AG10803 (cell line): ENCODE measurements around a stretch of chr13.

DNA sequence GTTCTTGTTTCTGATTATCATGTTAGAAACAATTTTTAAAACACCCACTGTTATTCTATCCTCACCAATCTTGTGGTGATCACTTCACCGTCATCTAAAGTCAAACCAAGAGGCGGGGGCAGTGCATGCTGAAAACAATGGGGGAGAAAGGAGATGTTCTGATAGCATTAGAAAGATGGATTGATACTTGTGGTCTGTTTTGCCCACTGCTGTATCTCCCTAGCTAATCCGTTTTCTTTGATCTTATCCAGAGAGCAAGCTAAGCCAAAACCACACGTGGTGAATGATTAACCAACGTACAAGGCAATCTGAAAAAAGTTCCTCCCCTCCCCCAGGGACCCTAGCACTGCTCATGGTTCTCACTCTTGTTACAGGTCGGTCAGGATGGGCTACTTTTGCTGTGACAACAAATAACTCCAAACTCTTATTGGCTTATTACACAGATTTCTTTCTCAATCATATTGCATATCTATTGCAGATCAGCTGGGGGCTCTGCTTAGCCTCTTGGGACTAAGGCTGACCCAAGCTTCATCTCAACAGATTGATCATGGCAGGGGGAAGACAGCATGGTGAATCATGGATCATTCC, 11.8 kb upstream of the C13orf42 start:
- RRBS, result no CpG with 5 or more reads among the region's 6 CpGs

- RRBS, result no CpG with 5 or more reads among the region's 4 CpGs
These were observed 29.6 kb downstream of the SERPINE3 start for GRCh38 chr13:51369066-51369418.

- RRBS, result no CpG with 5 or more reads among the region's 4 CpGs
These were observed 45.2 kb downstream of the SERPINE3 start for GRCh38 chr13:51384465-51385336.

- RRBS, result no CpG with 5 or more reads among the region's 3 CpGs
These were observed 33.2 kb downstream of the INTS6 start for GRCh38 chr13:51419534-51420188.

- RRBS, result no CpG with 5 or more reads among the region's 5 CpGs
These were observed 30.0 kb downstream of the INTS6 start for GRCh38 chr13:51422580-51423429.

DNA sequence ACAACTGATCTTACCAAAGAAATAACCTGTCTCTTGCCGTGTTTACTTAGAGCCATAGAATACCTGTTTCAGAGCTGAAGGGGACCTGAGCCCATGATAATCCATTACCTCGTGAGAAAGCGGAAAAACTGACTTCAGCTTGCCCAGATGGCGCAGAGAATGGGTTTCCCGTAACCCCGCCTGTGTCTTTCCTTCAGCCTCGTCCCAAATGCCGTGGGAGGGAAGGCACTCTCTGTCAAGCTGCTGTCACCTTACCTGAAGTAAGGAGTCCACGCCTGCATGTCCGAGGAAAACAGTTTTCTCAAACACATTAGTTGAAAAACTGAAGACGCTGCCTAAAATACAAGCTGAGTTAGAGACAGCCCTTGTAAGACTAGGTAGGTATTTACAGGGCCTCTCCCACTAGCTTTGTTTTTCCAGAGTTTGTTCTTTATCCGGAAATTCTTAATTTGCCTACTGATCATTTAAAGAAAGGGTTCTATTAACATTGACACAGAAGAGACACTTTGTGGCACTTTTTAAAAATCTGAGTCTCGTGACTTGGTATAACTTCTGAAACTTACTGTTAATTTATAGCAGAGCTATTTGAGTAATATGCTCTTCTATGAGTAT, 1.2 kb upstream of the INTS6 start:
- RRBS, result no CpG with 5 or more reads among the region's 13 CpGs

- RRBS, result no CpG with 5 or more reads among the region's 2 CpGs
These were observed 48.0 kb upstream of the INTS6 start for GRCh38 chr13:51500684-51501321.

DNA sequence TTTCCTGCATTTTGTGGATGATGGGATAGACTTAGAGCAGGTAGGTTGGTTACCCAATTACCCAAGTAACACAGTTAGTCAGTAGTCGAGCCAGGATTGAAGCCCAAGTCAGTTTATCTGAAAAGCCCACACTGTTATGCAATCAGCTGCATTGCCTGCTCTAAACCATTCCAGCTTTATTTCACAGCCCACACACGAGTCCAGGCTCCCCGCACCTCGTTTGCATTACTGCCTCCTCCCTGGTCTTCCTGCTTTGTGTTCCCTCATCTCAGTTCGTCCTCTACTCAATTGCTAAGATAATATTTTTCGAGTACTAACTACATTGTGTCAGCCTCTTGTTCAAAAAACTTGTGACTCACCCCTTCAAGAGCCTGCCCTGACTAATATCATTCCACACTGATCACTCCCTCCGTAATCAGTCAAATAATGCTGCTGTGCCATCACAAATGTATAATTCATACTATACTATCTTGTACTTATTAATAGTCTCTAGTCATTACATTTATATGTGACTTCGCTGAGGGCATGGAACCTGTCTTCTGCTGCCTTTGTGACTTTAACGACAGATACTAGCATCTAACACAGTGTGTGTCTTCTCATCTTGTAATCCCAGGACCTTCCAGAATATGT, 26.3 kb upstream of the WDFY2 start:
- RRBS, result no CpG with 5 or more reads among the region's 9 CpGs

DNA sequence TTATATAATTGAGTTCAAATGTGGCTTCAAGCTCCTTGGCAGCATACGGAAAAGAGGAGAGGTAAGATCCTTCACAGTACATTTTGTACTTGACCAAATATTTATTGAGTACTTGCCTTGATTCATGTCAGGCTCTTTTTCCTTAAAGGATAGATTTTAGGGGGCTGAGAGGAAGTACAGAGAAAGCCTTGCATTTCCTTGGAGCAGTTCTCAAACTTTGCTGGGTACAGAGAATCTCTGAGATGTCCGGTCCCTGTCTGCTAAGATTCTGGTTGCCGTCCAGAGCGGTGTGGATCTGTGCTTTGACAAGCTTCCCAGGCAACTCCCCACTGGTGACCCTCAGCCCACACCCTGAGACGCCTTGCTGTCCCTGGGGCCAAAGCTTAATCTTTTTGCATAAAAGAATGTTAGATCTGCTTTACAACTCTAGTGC, 64.4 kb downstream of the DHRS12 start:
- RRBS, result no CpG with 5 or more reads among the region's 5 CpGs

DNA sequence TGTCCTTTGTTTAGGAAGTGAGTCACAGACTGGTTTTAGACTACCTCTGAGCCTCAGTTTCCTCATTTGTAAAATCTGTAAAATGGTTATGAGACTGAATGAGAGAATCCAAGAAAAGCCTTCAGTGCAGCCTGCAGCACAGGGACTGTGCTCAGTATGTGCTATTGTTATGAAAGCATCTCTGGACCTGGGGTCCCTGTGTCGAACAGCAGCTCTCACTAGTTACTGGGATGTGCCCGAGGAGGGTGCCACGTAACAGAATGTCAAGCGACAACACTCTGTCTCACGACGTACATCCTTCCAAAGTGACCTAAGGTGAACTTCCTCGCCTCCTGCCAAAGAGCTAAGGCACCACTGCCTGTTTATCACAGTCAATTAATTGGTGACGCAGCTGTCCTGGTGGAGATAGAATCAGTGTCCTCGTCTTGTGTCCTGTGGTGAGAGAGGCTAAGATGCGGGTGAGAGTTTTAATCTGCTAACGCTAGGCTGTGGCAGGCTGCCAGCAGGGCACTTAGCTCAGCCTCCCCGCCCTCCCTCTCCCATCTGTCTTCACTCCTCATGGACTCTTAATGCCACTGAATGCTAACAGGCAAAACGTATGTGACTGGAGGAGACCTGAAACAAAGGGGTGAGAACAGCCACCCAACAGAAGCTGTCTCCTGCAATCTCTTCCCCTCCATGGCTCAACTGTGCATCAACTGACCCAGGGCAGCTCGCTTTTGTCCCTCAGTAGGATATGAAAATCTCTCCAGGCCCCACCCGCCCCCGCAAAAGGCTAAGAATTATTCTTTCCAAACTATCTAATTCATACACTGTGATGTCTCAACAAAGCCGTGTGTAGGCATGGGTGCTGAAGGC, 17.9 kb downstream of the DHRS12 start:
- RRBS, result no CpG with 5 or more reads among the region's 17 CpGs

- RRBS, result 4% methylated on average over 1 of the region's 22 CpGs
These were observed 724 bp upstream of the DHRS12 start for GRCh38 chr13:51804411-51805362.

DNA sequence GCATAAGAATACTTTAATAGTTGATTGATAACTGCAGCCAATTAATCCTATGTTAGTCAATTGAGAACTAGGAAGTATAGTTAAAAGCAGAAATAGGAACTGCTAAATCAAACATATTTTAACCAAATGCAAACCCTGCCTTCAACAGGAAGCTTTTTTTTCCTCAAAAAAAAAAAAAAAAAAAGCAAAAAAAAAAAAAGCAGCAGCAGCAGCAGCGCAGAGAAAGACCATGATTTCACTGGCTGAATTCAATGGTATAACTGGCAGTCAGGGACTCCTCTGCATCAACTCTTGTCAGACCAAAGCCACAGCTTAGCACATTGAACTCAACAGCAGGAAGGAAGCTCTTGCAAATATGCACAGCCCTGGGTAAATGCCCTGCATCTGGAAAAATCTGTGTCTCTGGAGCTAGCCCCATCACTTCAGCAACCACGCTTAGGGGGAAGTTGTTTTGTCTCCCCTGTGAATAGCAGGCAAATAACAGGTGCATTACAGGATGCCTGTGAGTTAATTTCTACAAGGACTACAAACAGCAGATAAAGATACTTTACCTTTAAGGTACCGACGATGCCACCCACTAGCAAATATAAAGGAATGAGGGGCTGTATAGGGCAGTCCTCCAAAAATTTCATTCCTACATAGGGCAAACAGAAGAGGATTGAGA, 17.7 kb upstream of the DHRS12 start:
- RRBS, result no CpG with 5 or more reads among the region's 4 CpGs

DNA sequence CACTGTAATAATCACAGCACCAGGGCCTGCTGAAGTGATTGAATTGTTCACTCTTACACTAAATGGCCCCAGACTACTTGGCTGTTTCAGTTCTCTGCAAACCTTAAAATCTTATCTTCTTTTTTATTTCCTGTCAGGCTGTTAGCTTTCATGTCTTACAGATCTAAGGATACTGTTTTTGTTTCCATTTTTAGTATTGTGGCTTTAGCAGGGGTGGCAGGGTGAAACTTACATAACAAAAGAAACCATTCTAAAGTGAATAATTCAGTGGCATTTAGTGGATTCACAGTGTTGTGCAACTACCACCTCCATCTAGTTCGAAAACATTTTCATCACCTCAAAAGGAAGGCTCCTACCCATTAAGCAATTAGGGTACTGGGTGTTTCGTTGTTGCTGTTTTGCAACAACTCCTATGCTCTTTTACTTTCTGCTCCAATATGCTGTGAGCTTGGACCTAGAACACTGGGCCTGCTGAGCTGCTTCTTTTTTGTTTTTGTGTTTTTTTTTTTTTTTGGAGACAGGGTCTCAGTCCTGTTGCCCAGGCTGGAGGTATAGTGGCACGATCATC, 19.8 kb downstream of the TMEM272 start:
- RRBS, result no CpG with 5 or more reads among the region's 3 CpGs

DNA sequence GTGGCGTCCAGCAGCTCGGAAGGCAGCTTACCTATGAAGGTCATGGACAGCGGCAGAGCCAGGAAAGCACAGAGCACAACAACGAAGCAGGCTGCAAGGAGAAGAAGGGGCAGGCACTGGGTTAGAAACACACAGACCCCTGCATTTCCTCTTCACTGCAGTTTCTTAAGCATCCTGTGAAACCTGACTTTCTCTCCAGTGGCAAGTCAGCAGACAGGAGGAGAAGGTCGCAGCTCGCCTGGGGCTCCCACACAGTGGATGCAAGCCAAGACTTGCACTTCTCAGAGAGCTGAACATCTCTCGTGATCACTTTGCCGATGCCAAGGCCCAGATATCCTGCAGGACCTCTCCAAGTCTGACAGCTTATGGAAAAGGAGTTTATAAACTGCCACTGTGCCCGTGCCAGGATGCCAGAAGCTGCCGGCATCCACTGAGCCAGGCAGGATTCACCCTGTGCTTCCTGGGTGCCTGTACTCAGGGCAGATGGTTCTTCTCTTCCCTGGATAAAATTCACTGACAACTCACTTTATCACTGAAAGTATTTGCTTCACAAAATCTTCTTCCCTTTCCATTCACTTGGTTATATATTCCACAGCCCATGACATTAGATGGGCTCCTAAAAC, 18.3 kb downstream of the TMEM272 start:
- RRBS, result no CpG with 5 or more reads among the region's 10 CpGs

DNA sequence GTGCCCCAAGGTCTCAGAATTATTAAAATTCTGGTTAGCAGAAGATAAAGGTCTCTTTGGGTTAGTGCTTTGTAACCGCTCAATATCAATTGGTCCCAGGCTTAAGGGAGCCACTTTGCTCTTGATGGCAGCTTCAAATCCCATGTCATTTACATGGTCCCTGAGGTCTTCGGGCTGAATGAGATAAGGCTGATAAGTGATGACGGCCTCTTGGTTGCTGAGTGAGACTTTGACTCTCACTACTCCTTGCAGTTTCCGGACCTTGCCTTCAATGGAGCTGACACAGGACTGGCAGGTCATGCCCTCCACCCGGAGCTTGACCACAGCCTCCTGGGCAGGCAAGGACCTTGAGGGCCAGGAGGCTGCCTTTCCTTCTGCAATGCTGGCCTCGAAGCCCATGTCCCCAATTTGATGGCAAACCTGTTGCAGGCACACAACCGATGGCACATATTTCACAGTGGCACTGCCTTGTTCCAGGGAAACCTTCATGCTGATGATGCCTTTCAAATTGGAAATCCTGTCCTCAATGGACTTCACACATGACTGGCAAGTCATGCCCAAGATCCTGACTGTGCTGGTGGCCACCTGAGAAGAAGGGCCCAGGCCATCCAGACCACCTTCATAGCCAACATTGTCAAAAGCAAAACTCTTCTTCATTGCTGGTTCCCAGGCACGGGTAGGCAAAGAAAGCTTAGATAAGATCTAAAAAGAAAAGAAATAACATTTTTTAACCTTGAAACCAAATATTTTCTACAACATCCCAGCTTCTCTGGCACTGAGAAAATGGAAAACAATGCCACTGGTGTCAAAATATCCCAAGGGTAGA, 36.6 kb downstream of the ATP7B start:
- RRBS, result 84% methylated on average over 2 of the region's 8 CpGs

DNA sequence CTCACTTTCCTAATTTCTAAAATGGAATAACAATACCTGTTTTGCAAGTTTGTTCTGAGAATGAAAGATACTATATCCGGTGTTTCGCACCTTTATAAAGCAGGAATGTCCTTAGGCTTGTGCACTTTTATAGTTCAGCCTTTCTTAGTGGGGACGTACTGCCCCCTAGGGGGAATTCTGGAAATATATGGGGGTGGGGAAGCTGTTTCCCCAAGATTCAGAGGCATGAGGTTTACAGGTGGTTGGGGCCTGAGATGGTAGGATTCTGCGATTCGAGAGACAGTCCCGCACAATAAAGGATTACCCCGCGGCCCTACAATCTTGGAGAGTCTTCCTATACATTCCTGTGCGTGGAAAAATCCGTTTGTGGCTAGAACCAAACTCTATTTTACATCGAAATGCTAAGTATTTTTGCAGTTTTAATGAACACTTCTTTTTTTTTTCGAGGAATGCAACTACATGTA, 1.1 kb downstream of the NEK5 start:
- RRBS, result no CpG with 5 or more reads among the region's 12 CpGs

DNA sequence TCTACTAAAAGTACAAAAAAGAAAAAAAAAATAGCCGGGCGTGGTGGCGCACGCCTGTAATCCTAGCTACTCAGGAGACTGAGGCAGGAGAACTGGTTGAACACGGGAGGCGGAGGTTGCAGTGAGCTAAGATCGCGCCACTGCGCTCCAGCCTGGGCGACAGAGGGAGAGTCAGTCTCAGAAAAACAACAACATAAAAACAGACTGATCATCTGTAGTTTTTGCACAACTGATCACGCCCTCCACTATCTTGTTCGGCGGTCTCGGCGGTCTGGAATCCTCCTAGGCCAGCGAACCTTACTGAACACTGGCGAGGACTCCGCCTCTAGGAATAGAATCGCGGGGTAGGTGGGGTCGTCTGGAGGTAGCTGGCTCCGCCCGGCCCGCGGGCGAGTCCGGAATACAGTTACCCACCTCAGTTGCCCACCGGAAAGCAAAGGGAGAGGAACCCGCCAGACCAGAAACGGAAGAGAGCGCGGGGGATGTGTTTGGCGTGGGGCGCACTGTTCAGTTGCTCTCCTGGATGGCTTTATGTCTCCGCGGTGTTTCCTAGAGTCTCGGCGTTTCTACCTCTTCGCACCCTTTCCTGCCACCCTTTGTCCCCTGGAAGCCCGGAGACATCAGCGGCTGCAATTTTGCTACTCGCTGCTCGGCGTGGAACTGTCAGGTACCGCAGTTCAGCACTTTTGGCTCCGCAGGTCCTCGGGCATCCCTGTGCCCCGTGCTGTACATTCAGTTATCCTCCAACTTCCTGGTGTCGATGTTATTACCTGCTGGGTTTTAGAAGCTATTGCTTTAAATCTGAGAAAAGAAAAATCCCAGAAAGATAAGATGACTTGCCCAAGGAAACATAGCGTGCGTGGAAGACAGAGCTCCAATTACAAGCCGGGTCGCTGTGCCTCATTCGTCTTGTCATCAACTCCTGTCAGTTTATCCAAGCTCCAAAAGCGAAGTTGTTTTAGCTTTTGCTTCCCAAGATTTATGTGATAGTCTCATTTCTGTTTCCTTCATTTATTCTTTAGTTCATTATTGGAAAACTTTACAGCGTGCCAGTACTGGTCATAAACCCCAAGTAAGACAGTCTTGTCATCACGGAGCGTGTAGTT, 24.9 kb upstream of the HNRNPA1L2 start:
- RRBS, result no CpG with 5 or more reads among the region's 58 CpGs

GRCh38 chr13:52653697-52654292, 1.2 kb downstream of the SUGT1 start:
- RRBS, result no CpG with 5 or more reads among the region's 5 CpGs

DNA sequence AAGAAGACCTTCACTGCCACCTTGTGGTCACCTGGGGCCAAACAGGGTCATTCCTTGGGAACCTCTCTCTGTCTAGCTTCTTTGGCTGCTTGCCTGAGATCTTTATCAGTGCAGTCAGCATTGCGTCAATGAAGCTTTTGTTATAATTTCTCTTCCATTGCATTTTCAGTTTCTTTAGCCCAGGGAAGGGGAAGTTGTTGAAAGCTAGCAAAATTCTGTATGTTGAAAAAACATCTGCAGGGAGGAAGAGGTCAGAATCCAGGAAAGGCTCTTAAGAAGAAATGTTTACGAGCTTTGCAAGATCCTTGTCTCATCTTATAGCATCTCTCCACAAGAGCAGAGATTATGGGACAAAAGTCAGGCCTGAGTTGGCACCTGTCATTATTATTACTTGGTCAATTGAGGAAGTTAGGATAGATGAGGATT, 39.0 kb downstream of the PCDH8 start:
- RRBS, result no CpG with 5 or more reads among the region's 2 CpGs